Mesangial cell (primary cell): ENCODE results near the gene HEMGN.

- RAMPAGE, long total RNA: no peak
These were observed 41.0 kb downstream of the TSTD2 start for GRCh38 chr9:97591962-97592686.

GRCh38 chr9:97678193-97678926, 18.8 kb downstream of the XPA start:
- RAMPAGE, long total RNA: no peak

GRCh38 chr9:97802160-97802788, 50.8 kb upstream of the FOXE1 start:
- RAMPAGE, long total RNA: no peak

DNA sequence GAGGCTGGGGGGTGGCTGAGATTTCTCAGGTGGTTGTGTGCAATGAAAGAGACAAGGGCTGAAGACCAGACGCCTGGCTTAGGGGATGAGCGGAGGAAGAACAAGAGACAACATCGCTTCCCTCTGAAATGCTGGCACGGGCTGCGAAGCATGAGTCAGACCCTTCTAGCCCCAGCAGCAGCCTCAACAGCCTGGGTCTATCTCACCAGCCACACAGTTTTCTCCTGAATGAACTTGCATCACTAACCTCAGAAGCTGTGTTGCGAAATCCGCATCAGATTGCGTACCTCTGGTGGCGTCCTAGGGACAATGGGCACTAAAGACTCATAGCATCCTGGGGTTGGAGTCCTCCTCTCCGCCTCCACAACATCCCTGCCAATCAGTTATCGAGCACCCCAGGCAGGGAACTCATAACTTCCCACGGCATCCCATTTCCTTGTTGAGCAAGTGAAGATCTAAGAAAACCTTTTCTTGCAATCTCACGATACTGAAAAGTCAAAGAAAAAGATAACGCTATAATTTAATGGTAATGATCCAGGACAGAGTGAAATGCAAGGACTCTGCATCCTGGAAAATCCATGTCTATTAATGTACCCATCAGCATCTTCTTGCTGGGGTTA, 23.8 kb downstream of the FOXE1 start:
- RAMPAGE, long total RNA: no peak

GRCh38 chr9:97937703-97938606, at the start of gene HEMGN:
TSS of gene HEMGN (minus strand) at chr9:97938172.
- RAMPAGE, long total RNA: no peak

GRCh38 chr9:97981907-97982163, 1.3 kb upstream of the ANP32B start:
- RAMPAGE, long total RNA: no peak

GRCh38 chr9:98218726-98219657, 26.6 kb upstream of the CORO2A start:
- RAMPAGE, long total RNA: no peak

- RAMPAGE, long total RNA: no peak
These were observed 27.6 kb downstream of the TBC1D2 start for GRCh38 chr9:98227742-98228289.

DNA sequence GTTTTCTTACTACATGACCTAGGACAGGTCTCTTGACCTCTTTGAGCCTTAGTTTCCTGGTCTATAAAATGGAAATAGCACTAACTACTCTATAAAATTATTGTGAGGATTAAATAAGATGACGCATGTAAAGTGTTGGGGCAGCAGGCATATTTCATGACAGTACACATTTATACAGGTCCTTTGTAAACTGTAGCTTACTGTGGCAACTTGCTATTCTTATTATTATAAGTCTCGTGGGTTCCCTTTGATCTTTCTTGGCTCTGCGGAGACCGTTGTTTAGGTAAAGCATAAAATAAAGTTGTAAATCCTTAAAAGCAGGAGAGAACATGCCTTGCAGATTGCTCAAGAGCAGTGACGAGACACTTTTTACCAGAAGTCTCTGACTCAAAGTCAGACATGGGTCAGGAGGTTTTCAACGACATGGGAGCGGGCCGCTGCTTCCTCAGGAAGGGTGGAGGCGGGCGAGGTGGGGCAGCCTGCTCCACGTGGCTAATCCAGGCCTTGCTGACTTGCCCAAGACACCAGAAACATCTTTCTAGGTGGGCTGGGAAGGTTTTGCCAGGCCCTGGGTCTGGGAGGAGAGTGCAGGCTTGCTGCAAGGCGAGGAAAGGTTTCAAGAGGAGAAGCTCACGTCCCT, 6.7 kb downstream of the TBC1D2 start:
- RAMPAGE, long total RNA: no peak

DNA sequence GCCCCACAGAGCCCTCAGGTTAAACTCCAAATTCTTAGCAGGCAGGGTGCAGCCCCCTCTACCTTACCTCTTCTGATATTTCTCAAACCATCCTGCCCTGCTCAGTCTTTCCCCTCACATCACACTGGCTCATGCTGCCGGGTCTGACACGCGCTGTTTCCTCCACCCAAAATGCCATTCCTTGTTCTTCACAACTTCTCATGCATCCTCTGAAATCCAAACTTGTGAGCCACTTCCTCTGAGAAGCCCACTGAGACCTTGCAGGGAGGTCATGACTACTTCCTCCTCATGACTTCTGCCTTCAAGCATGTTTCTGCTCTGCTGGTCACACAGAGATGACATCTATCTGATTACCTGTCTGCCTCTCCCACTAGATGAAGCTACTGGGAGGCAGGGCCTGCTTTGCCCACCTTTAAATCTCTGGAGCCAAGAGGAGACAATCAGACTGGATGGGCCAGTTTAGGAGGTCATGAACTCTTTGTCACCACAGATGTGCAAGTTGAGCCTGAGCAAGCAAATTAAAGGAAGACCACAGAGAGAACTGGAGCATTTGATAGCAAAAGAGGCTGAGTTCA, 119.7 kb upstream of the TBC1D2 start:
- RAMPAGE, long total RNA: no peak

GRCh38 chr9:98864289-98864690, 56.8 kb downstream of the GALNT12 start:
- RAMPAGE, long total RNA: no peak

- RAMPAGE, long total RNA: no peak
These were observed 3.6 kb upstream of the COL15A1 start for GRCh38 chr9:98940111-98940409.

DNA sequence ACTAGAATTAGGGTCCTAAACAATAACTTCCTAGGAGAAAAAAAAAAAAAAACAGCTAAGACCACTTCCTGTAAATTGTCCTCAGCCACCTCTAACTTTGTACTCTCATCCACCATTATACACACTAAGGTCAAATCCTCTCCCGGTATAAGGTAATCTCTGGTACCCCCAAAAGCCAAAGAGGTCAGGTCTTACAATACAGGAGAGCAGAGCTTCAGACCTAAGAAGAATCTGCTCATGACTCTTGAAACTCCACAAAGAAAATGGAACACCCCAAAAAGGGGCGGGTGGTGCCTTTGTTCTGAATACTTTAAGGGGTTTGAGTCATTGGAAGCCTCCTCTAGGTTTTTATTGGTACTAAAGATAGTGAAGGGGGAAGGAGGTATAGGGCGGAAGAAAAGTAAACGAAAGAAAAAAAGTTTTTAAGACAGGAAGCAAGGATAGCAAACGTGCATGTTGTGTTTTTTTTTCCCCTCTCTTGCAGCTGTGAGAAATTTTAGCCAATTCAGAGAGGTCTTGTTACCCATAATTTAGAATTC, 69.9 kb downstream of the COL15A1 start:
- RAMPAGE, long total RNA: no peak

DNA sequence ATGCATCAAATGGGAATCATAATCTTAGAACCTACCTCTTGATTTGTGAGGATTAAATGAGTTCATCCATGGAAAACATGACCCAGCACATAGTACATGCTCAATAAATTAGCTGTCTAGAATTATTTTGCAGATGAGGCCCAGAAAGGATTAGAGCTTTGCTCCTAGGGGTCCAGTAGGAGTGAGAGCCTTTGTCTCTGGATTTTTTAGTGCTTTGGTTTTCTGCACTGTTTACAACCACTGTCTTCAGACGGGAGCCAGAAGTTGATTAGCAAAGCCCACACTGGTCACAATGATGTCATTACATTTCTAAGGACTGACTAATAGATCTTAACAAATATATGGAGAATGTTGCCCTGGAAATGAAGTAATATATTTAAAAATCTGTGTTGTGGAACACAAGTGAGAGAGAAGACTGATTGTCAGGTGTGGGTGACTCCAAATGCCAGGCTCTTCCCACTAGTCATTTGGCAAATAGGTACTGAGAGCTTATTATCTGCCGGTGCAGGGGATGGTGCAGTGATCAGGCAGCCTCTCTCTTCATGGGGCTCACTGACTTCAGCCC, 76.1 kb downstream of the COL15A1 start:
- RAMPAGE, long total RNA: no peak

DNA sequence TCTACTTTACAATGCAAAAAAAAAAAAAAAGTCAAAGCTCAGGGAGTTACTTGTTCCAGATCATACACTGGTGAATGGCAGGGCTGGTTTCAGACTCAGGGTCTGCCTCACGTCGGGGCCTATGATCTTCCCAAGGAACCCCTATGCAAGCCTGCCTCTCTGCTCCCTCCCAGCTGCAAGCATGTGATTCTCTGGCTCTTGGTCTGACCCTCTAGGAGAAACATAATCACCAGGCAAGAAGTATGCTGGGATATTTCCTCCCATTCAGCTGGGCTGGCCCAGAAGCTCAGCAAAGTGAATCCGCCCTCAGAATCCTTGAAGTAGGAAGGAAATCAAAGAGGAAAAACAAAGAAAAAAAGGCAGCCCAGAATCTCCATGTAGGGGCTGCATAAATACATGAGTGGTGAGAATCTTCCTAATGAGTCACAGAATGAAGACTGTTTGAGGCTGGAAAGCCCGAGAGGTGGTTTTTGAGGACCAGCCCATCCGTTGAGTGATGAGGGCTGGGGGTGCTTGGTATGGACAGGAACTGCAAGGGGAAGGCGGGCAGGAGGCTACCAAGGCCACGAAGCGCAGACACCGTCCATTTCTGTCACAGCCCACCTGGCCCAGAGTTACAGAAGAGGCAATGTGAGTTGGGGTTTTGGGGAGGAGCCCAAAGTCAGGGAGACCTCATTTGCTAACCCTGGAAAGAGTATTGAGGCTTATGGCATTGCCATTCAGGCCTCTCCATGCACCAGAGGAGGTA, 33.6 kb upstream of the TGFBR1 start:
- RAMPAGE, long total RNA: no peak

DNA sequence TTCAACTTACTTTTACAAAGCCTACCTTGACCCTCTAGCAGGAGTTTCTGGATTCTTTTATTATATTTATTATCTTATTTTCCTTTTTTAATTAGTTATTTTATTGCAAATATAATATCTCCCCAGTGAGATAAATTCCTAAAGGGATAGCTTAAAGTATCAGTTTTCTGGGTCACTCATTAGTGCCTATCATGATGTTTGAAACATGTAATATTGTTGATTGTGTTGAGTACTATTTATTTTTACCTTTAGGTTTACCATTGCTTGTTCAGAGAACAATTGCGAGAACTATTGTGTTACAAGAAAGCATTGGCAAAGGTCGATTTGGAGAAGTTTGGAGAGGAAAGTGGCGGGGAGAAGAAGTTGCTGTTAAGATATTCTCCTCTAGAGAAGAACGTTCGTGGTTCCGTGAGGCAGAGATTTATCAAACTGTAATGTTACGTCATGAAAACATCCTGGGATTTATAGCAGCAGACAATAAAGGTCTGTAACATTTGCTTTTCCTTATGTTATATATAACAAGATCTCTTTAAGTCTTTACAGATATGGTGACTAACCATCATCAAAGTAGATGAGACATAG, 32.8 kb downstream of the TGFBR1 start:
- RAMPAGE, long total RNA: no peak

- RAMPAGE, long total RNA: no peak
These were observed 230.8 kb upstream of the NR4A3 start for GRCh38 chr9:99590767-99591402.

DNA sequence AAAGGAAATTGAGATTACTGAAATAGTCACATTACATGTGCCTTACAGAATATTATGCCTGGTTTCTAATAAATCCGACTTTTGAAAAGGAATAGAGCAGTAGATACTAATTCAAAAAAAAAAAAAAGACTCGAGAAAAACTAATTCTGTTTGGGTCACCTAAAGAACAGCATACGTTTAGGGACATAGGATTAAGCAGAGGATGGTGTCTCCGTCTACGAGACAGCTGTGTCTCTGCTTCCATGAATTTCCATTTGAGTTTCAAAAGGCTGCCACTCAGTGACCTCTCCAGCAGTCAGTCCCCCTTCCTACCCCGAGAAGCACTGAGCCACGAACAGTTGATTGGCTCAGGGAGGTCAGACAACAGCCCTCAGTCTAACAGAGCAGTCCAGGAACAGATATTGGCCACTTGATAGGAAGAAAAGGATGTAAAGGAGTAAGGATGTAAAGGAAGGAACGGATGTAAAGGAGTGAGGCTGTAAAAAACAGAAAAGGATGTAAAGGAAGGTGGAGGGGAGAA, 3.3 kb upstream of the NR4A3 start:
- RAMPAGE, long total RNA: no peak

- RAMPAGE, long total RNA: no peak
These were observed 626 bp upstream of the STX17 start for GRCh38 chr9:99905762-99906293.

DNA sequence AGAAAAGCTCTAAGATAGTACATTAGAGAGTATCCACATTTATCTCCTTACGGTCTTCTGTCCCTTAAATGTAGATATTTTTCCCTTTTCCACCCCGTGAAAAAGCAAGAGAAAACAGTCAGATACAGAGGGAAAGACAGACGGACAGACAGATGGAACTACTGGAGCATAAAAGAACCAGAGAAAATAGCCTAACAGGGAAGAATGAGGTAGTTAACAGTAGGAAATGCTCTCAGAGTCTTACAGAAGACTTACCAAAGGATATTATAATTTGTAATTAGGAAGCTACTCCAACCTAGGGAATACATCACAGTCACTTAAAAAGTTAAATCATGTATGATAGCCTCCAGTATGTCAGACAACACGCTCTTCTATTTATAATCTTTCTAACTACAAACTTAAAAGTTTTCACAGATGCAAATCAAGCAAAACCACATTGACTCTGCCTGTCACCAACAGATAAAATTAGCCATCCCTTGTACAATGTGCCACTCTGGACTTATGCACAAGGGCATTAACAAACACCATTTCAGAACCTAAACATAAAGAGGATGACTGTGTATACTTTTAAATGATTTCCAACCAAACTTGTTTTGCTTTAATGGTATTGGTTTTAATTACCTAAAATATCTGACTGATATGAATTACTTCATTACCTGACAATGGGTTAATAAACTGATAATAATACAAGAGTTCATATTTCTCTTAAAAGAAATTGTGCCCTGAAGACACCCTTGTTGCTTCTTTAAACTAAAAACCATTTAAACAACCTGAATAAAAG, 14.8 kb downstream of the ERP44 start:
- RAMPAGE, long total RNA: no peak